ENCODE results near the genes CYLC2 and OR13C8.

GRCh38 chr9:98246581-98246964 lies 8.9 kb downstream of the TBC1D2 start:
- RRBS, result no CpG with 5 or more reads among the region's 2 CpGs

DNA sequence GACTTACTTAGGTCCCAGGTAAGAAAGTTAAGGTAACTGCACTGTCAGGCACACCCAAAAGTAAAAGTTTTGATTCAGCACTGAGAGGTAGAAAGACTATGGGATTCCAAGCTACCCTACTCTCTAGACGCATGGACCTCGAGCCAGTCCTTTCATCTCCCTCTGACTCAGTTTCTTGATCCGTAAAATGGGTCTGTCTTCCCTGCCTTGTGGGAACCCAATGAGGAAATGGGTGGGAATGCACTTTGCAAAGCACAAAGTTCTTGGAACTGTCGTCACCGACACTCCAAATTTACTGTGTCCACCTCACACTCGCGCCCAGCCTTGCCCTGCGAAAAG lies 692 bp downstream of the TBC1D2 start:
- RRBS, result no CpG with 5 or more reads among the region's 8 CpGs

- RRBS, result no CpG with 5 or more reads among the region's 2 CpGs
Measured at GRCh38 chr9:98848331-98848693, 40.8 kb downstream of the GALNT12 start.

DNA sequence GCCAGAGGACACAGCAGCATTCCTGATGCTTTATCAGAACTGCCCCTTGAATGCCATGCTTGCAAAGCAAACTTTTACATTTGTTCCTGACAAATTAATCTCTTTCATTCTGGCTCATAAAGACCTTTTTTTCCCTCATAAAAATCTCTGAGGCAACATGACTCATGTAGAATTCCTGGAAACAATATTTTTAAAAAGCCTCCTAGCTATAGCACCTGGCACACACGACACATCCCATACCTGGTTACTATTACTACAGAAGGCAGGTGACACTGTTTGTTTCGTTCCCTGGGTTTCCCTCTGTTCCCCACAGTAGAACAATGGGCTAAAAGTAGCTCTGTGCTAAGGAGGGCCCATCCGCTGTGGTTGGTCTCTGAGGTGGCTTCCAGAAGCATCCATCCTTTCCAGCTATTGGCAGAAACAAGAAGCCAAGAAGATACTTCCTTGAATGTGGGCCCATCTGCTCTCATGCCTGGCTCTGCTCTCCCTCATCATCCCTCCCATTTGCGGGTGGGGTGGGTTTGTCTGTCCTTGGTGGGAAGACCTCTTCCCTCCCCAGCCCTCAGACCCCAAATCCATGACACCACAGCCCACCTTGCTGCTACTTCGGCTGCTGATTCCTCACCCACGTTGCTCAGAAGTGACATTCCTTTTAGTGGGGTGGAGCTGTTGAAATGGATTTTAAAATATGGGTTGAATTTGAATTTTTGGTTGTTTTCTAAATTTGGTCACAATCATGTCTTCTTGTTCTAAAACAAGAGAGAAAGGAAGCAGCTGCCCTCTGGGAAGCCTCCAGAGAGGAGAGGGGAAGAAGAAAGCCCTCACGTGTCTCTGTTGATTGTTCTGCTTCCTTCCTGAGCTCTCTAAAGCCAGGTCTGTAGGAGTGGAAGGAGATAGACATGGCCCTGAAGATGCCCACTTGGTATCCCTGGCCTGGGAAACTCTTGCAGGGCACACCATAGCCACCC lies 59.3 kb downstream of the GALNT12 start:
- RRBS, result no CpG with 5 or more reads among the region's 7 CpGs

DNA sequence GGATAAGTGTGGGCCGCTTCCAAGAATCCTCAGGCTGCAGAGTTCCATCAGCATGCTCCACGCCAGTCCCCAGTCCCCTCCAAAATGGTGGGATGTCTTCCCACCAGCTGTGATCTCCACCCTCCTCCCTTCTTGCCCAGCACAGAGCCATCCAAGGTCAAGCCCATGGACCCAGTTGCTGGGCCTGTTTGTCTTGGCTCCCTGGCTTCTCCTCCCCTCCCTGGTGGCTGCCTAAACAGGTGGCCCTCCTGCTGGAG lies 33.4 kb downstream of the COL15A1 start:
- RRBS, result no CpG with 5 or more reads among the region's 2 CpGs

DNA sequence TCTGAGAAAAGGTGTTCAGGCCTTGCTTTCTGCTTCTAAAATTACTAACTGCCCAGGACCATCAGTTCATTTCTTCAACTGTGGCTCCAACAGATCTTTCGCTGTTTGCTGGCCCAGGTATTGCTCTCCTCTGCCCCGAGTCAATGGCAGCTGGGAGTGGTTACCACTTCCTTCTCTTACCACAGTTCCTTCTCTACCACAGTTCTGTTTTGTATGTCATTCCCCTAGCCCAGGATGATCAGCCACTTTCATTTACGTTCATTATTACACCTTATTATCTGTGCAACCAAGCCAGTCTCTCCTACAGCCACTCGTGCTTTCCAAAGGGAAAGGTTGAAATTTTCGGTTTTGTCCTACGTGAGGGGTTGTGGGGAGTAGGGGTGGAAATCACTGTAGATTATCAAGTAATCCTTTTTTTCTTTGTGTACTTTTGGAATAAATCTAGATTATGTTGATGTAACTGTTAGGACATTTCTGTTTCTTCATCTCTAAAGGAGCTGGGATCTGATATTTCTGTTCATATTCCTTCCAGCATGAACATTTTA lies 14.2 kb downstream of the TGFBR1 start:
- RRBS, result no CpG with 5 or more reads among the region's 6 CpGs

DNA sequence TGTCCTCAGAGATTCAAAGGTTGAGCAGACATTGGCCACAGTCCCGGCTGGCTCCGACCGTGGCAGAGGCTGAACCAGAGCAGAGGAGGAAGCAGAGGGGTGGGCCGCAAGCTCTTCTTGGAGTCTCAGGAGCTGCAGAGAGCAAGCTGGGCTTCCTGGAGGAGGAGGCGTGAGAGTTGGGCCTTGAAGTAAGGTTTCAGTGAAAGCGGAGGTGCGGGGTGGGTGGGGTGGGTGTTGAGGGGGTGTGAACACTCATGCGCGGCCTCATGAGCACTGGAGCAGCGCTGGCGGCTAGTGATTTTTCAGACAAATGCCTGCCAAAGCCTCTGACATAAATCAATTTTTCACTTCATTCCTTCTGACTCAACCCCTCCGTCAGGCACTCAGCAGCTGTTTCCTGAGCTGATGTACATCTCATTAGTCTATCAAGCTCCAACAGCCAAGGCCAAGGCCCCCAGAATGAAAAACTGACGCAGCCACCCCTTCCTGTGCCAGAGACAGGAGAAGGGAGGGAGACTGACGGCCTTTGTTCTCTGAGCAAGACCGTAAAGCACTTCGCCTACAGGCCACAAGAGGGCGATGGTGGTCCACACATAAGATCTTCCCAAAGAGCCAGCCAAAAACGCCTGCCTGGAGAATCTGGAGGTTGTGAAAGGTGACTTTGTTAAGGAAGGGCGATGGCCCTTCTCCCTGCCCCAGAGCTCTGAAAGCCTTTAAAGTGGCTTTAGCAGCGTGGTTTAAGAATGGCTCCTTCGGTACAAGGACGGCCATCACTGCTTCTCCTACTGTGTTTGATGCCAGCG lies 37.3 kb downstream of the ALG2 start:
- RRBS, result no CpG with 5 or more reads among the region's 23 CpGs

DNA sequence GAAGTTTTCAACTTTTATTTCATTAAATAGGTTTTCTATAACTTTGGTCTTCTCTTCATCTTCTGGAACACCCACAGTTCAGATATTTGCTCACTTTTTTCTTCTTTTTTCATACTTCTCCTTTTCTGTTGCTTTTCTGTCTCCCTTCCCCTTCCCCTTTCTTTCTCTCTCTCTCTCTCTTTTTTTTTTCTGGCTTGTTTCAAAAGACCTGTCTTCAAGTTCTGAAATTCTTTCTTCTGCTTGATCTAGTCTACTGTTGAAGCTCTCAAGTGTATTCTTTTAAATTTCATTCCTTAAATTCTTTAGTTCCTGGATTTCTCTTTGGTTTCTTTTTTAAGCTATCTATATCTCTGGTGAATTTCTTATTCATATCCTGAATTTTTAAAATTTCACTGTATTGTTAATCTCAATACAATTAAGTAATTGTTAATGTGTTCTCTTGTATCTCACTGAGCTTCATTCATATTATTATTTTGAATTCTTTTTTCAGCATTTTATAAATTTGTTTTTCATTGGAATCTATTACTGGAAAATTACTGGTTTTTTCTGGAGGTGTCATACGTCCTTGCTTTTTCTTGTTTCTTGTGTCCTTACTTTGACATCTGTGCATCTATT lies 11.1 kb downstream of the ALG2 start:
- RRBS, result no CpG with 5 or more reads among the region's 1 CpG

DNA sequence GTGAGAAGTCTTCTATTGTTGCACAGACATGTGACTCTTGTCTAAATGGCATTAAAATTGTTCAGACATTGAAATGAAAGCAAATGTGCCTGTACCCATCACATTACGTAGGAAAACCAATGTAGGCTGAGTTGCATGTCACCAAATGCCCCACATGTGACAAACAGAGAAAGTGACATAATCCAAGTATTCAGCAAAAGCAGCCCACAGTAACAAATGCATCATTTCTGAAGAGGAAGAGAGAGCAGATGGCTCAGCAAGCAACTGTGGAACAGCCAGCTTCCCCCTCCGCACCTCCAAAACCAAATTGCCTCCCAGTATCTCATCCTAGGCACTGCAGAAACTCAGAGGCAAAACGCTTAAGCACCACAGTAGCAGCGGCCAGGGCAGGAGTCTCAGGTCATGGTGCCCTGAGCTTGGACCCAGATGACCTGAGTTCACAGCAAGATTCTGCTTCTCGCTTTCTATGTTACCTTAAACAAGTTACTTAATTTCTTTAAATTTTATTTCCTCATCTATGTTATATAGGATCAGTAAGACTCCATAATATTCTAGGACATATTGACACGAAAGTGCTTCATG lies 161.3 kb upstream of the NR4A3 start:
- RRBS, result no CpG with 5 or more reads among the region's 6 CpGs

GRCh38 chr9:99819801-99820430 lies 1.8 kb upstream of the NR4A3 start:
- RRBS, result under 1% methylated on average over 22 of the region's 81 CpGs

- RRBS, result no CpG with 5 or more reads among the region's 4 CpGs
Measured at GRCh38 chr9:99829717-99830156, 8.1 kb downstream of the NR4A3 start.

GRCh38 chr9:100003938-100004591 lies 94.7 kb downstream of the ERP44 start:
- RRBS, result no CpG with 5 or more reads among the region's 2 CpGs

DNA sequence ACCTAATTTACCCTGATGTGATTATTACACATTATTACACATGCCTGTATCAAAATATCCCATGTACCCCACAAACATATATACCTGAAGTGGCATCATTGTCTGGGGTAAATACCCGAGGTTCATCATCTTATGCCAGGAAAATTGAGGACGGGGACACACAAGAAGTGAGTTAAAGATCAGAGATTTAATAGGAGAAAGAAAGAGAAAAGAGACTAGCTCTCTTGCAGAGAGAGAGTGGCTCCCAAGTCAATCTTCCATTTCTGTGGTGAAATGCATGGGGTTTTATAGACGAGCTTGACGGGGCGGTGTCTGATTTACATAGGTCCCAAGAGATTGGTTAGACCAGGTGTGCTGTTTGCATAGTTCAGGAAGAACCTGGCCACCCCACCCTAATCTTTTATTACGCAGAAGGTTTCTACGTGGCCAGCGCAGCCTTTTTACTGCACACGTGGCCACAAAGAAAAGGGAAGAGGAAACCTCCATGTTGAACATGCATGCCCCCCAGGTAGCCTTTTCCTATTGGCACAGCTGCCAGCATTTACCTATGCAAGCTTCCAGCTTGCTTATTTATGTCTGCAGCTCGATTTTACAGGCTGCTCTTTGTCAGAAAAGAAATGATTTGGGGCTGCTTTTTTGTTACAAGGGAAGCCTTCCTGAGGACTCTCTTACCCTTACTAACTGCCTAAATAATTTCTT lies 92.0 kb downstream of the CAVIN4 start:
- RRBS, result no CpG with 5 or more reads among the region's 10 CpGs

GRCh38 chr9:101376488-101377208 lies 8.2 kb downstream of the BAAT start:
- RRBS, result no CpG with 5 or more reads among the region's 4 CpGs

DNA sequence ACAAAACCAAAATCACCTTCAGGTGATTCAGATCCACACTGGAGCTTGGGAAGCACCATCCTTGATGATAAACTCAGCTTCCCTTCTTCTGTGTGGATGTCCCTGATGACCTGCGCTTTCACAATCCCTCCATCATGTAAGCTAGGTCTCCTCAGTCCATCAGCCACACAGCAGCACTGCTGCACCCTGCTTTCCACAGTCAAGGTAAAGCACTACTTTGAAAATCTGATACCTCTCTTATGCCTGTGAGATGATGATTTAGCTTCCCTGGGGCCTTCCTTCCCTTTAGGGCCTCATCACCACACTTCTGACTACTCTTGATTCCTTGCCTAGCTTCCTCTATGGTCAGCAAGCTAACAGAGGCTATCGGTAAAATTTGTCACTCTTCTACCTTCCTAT lies 12.7 kb downstream of the ALDOB start:
- RRBS, result no CpG with 5 or more reads among the region's 2 CpGs

DNA sequence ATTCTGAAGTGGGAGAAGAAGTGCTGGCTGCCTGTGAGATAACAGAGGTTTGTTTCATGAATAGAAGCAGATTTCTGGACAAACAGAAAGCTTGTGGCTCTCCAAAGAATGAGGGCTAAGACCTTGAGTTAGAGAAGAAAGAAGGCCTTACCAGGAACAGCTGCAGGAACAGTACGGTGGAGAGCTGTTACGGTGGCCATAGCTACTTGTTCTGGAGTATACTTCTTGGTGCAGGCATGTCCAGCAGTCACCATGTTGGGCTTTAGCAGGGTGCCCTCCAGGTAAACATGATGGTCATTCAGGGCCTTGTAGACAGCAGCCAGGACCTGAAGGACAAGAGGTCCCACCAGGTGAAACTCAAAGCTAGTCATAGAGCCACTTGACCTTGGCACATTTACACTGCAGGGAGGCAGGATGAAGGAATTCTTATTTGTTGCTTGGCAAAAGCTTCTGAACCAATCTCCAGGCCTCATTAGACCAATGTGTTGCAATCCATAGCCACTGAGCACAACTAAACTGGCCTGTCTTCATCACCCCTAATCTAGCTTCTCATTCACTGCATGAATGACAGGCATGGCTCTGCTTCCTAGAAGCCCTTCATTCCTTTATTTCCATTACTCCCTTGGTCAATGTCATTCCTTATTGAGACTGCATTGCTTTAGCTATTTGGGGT lies 10.1 kb downstream of the ALDOB start:
- RRBS, result no CpG with 5 or more reads among the region's 2 CpGs

DNA sequence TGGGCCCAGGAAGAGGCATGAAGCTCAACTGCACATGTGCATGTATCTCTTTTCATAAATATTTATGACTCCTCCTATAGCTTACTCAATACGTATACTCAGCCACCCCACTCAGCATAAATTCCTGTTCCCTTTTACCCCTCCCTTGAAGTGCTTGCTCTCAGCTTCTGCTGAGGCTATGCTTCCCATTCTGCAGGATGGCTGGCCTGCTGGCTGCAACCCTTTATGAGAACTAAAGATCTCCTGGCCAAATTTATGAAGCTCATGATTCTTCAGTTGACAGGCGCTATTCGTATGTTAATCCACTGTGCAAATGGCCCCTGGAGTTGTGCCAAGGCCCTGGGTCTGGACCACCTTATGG lies 14.7 kb downstream of the PPP3R2 start:
- RRBS, result no CpG with 5 or more reads among the region's 3 CpGs

- RRBS, result no CpG with 5 or more reads among the region's 1 CpG
Measured at GRCh38 chr9:102995152-102995561, at the start of gene CYLC2. TSS of gene CYLC2 (plus strand) at chr9:102995333.

DNA sequence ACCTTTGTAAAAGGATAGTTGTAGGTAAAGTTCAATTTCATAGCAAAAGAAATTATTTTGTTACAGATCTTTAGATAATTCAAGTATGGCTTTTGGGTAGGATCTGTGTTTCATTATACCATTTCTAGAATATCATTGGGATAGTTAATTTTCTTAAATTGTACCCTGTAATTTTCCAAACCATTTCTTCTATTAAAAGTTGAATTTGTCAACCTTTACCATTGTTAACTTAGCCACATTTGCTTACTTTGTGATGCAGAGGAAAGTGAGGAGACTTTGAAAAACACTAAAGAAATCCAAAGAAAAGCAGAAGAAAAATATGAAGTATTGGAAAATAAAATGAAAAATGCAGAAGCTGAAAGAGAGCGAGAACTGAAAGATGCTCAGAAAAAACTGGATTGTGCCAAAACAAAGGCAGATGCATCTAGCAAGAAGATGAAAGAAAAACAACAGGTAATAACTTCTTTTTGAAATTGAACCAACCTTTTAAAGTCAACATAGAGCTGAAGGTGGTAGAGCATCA lies 30.6 kb downstream of the SMC2 start:
- RRBS, result no CpG with 5 or more reads among the region's 1 CpG

DNA sequence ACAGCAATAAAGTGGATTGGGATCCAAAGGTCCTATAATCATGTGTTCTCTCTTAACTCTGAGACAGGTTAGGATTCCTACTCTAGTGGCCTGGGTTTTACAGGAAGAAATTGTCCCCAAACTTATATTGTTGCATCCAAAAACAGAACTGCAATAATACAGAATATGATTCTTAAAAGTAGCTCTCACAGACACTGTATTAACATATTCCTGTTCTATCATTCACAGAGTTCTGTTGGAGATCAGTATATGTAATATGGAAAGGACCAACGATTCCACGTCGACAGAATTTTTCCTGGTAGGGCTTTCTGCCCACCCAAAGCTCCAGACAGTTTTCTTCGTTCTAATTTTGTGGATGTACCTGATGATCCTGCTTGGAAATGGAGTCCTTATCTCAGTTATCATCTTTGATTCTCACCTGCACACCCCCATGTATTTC lies at the start of gene OR13C8:
Gene OR13C8, plus strand, starts transcription at position 257 of the 439 bp plus-strand sequence.
- RRBS, result no CpG with 5 or more reads among the region's 4 CpGs